Mammary epithelial cell (primary cell): ENCODE measurements around a stretch of chr2.

DNA sequence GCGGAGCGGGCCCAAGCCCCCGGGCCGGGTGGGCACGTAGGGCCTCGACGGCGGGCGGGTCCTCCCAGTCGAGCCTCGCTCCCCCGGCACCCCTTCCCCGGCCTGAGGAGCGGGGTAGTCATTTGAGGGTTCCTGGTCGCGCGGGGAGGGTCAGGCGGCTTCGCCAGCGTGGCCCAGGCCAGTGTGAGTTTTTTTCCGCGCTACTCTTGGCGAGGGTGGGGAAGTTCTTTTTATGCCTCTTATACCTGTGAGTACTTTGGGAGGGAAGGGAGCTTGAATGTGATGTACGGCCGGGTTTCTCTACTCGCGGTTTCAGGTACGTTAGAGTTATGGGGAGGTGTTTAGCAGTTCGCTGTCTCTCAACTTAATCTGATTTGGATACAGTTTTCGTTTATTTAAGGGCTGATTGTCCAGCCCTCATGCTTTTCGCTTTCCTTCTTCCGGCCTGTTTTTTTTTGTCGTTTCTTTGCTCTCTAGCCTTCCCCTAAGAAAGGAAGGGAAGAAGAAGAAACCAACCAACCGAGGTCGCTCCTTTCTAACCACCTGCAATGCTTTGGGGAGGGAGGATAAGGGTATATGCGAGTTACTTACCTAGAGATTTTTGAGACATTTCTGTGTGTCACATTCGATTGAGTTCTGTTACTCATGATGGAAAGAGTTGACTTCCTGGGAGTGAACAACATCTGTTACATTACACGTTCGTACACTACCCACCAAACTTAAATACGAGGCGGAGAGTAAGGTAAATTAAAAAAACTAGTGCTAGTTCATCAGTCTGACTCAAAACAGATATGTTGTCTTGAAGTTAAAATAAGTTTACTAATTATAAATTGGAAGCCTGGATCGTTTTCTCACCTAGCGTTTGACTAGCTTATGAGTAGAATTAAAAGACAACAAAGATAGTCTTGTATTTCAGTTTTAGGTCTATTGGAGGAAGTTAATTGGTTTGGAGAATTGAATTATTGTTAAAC lies 822 bp downstream of the EIF5B start:
- CAGE, long polyA plus RNA = no peak
- RRBS = 2% methylated on average over 12 of the region's 43 CpGs

DNA sequence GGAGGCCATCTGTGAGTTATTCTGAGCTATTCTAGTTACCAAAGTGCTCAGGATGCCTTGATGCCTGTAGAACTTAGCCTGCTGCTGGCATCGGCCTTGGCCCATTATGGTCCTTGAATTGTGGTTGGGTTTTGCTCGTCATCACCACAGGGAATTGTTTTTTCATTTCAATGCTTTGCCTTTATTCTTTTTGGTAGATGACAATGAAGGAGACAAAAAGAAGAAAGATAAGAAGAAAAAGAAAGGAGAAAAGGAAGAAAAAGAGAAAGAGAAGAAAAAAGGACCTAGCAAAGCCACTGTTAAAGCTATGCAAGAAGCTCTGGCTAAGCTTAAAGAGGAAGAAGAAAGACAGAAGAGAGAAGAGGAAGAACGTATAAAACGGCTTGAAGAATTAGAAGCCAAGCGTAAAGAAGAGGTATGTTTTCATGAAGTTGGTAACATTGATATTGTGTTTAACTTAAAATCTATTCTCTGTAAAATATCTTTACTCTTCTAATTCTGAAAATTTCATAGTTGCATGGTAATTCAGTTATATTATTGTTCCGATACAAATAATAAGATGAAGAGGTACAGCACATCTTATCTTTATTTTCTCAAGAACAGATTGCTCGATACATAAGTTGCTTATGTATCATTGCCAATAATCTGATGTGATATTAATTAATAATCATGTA lies 26.4 kb downstream of the EIF5B start:
- CAGE, long polyA plus RNA = no peak
- RRBS = no CpG with 5 or more reads among the region's 7 CpGs

DNA sequence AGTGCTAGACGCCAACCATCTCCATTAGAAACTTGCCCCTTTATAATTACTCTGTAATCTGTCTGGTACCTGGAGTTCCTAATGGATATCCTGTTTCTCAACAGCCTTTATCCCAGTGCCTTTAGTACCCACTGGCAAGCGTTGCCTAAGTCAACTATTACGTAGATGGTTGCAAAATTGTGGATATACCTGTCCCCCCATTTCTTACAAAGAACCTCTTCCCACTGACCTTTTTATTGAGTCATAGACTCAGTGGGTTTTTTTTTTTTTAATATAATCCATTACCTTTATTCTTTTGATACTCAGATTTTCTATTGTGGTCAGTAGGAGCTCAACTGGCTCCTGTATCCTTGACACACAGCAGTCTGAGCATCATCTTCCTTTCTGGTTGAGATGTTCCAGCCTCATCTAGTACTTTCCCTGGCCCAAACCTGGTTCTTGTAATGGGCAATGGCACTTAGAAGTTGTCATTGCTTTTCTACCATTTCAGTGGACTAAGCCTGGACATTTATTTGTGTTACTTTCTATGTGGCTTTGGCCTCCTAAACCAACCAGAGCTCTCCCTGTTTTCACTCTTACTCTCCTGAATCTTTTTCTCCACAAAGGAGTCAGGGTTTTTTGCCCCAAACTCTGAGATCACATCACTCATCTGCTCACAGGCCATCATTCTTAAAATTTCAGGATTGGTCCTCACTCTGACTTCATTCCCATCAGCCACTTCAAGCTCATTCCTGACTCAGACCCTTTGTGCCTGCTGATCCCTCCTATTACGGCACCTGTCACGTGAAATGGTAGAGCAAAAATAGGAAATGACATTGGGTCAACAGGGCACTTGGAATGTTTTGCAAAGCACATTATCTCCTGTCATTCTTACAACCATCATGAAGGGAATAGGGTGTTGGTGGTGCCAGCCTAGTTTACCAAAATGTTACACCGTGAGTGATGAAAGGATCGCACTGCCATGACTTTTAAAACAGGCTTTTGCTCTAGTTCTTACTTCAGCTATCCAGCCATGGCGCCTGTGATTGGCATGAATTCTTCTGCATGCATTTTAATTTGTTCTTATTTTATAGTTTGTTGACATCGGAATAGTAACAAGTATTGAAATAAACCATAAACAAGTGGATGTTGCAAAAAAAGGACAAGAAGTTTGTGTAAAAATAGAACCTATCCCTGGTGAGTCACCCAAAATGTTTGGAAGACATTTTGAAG lies 60.9 kb downstream of the EIF5B start:
- CAGE, long polyA plus RNA = no peak
- RRBS = no CpG with 5 or more reads among the region's 9 CpGs

- CAGE, long polyA plus RNA = no peak
- RRBS = no CpG with 5 or more reads among the region's 11 CpGs
Measured at GRCh38 chr2:99405802-99406571, 68.8 kb downstream of the EIF5B start.

DNA sequence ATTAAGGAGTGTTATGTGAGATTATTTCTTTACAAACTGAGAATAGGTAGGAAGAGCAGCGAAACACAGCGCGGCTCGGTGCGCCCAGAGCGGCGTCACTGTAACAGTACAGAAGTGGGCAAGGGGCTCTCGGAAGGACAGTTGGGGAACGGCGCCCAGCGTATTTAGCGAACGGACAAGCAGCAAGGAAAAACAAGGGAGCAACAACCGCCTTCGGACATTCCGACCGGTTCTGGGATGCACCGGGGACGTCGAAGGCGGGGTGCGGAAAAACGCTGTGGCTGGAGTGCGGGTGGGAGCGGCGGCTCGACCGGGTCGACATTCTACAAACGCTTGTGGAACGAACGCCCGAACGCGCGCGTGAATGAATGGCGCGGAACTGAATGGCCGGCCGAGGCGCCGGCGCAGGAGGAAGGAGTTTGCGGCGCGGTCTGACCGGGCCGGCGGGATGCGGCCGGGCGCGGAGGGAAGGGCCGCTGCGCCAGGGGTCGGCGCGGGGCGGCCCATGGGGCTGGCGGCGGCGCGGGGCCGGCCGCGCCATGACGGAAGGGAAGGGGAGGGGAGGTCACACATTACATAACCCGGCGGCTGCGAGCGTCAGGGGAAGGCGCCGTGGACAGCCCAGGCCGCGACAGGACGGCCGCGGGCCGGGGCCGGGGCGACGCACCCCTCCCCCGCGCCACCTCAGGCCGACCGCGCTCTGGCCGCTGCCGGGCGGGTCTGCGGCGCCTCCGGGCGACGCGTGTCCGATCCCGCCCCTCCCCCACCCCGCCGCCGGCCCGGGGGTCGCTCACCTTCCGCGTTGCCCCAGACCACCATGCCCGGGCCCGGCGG lies 577 bp downstream of the REV1 start:
- CAGE, long polyA plus RNA = no peak
- RRBS = 1% methylated on average over 61 of the region's 109 CpGs

- CAGE, long polyA plus RNA = no peak
- RRBS = 64% methylated on average over 5 of the region's 29 CpGs
Measured at GRCh38 chr2:99593873-99594282, 104.1 kb upstream of the REV1 start.

GRCh38 chr2:99638140-99638903 lies 148.5 kb upstream of the REV1 start:
- CAGE, long polyA plus RNA = no peak
- RRBS = no CpG with 5 or more reads among the region's 11 CpGs

DNA sequence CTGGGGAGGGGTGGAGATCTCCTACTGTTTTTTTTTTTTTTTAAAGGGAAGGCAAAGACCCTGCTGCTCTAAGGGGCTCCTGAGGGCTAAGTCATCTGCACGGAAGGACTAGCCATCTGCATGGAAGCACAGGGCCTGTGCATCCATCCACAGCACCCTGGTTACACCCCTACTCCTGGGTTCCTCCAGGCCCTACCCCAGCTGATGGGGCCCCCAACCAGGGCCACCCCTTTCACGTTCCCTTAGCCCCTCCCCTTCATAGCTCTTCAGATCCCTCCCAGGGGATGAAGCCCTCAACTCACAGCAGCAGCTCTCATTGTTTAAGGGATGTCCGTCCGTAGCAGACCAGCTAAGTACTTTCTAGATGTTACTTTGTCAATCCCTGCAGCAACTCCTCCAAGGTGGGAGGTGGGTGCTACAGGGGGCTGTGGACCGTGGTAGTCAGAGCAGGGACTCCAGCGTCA lies 186.2 kb upstream of the REV1 start:
- CAGE, long polyA plus RNA = no peak
- RRBS = no CpG with 5 or more reads among the region's 6 CpGs

DNA sequence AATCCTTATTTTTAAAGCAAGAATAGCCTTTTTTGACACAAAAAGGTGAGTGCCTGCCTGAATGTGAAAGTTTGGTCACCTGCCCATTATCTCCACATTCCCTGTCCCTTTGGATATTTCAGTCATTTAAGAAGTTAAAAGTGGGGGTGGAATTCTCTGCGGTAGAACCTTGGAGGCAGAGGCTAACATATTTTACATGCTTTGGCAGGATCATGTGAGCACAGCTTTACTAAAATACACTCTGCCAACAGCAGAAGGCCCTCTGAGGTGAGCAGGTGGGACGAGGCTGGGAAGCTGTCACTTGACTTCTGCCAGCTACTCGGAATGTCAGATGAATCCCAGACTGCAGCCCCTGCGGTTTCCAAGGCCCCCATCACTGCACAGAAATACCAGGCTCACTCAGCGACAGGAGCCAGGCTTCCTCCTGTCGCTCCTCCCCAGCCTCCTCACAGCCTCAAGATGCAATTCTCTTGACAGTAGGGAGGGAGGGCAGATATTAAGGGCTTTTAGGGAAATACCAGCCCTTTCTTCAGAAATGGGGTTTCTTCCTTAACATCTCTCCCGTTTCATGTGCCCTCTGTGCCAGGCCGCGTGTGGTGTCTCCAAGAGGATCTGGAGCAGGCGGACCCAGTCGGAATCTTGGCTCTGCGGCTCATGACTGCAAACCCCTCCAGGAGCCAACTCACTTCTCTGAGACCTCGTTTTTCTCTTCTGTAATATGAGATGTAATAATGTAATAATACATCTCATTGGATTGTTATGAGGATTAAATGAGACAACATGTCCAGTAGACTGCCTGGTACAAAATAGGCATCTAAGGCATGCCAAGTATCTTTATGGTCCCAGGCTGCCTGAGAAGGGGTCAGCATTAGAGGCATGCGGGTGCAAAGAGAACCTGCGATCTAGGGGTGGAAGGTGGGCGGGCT lies 221.1 kb upstream of the REV1 start:
- CAGE, long polyA plus RNA = no peak
- RRBS = no CpG with 5 or more reads among the region's 16 CpGs

GRCh38 chr2:99756747-99757427 lies 267.1 kb upstream of the REV1 start:
- CAGE, long polyA plus RNA = no peak
- RRBS = no CpG with 5 or more reads among the region's 7 CpGs

DNA sequence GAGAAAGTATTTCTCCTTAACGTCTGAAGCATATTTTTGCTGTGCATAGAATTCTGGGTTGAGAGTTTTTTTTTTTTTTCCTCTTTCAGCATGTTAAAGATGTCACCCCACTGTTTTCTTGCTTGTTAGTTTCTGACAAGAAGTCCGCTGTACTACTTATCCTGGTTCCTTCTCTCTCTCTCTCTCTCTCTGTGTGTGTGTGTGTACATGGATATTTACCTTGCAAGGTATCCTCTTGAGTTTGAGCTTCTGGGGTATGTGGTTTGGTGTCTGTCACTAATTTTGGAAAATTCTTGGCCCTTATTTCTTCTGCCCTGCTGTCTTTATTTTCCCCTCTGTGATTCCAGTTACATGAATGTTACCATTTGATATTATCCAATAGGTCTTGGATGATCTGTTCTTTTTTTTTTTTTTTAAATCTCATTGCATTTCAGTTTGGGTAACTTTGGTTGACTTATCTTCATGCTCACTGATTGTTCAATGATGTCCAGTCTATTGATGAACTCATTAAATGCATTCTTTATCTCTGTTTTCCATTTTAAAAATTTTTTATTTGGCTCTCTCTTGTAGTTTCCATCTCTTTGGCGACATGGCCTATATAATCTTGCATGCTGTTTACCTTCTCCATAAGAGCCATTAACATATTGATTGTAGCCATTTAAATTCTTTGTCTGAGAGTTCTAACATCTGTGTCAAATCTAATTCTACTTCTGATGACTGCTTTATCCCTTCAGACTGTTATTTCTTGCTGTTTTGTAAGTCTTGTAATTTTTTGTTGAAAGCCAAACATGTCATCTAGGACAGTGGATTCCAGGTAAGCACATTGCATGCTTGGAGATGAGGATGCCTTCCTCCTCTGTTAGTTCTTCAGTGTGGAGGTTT lies 326.1 kb upstream of the REV1 start:
- CAGE, long polyA plus RNA = no peak
- RRBS = no CpG with 5 or more reads among the region's 3 CpGs

- CAGE, long polyA plus RNA = no peak
- RRBS = no CpG with 5 or more reads among the region's 8 CpGs
Measured at GRCh38 chr2:99816603-99817340, 325.6 kb downstream of the AFF3 start.

DNA sequence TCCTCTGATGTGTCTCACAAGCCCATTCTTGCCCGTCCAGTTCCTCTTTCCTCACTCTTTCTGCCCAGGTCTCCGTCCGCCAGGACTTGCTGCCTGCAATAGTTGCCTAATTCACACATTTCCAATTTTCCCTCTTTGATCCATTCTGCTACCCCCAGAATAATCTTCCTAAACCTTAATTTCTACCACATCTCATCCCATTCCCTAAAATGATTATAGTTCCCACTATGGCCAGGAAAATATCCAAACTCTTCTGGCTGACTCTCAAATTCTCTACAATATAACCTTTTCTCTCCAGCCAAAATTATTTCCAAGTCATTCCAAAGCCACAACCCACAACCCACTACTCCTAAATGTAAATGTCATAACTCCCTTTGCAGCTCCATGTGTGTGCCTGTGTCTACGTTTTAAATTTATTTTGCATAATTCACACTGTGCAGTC lies 171.2 kb downstream of the AFF3 start:
- CAGE, long polyA plus RNA = no peak
- RRBS = no CpG with 5 or more reads among the region's 4 CpGs

GRCh38 chr2:100039608-100040185 lies 102.7 kb downstream of the AFF3 start:
- CAGE, long polyA plus RNA = no peak
- RRBS = no CpG with 5 or more reads among the region's 7 CpGs

GRCh38 chr2:100104590-100105116 lies 37.7 kb downstream of the AFF3 start:
- CAGE, long polyA plus RNA = no peak
- RRBS = 2% methylated on average over 30 of the region's 91 CpGs

GRCh38 chr2:100141845-100142166 lies 584 bp downstream of the AFF3 start:
- CAGE, long polyA plus RNA = no peak
- RRBS = no CpG with 5 or more reads among the region's 1 CpG

GRCh38 chr2:100270530-100271631 lies 51.4 kb downstream of the LONRF2 start:
- CAGE, long polyA plus RNA = no peak
- RRBS = no CpG with 5 or more reads among the region's 13 CpGs

- CAGE, long polyA plus RNA = no peak
- RRBS = no CpG with 5 or more reads among the region's 11 CpGs
Measured at GRCh38 chr2:100272560-100273443, 49.5 kb downstream of the LONRF2 start.

- CAGE, long polyA plus RNA = no peak
- RRBS = no CpG with 5 or more reads among the region's 10 CpGs
Measured at GRCh38 chr2:100606254-100606948, 43.6 kb downstream of the PDCL3 start.

DNA sequence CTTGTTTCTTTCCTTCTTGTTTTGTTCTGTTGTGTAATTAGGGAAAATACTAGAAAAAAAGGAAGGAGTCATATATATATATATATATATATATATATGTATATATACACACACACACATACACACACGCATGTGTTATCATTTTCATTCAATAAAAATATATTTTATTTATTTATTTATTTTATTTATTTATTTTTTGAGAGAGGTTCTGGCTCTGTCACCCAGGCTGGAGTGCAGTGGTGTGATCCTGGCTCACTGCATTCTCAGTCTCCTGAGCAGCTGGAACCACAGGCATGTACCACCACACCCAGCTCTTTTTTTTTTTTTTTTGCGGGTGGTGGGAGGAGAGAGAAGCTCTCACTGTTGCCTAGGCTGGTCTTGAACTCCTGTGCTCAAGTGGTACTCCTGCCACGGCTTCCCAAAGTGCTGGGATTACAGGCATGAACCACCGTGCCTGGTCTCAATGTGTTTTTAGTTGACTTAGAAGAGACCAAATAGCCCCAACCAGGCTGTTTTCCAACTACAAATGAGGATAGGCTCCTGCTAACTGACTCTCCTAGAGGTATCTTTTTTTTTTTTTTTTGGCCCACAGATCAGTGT lies 80.6 kb downstream of the PDCL3 start:
- CAGE, long polyA plus RNA = no peak
- RRBS = no CpG with 5 or more reads among the region's 4 CpGs